Endothelial cell (in vitro differentiated cells): ENCODE measurements around a stretch of chr6.

DNA sequence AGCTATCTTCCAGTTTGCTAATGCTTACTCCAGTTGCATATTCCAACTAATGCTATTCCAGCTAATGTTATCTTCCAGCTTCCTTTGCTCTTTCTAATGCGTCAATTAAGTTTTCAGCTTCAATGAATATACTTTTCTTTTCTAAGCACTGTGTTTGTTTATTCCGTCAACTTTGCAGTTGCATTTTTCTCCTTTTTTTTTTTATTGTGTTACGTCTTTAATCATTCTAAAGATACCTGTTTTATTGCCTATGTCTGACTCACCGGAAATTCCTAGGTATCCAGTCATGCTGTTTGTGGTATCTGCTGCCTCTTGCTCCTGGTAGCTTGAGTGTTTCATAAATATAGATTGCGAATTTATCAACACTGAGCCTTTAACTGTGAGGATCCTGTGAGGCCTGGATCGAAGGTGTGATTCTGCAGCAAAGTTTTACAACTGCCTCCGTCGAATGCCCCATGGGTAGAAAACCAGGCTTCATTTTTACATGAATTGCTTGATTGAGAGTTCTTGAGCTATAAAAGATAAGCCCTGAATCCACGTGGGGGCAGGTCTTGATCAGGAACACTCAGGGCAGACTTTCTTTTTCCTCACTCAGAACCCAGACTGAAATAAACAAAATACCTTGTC is 60.3 kb upstream of the LRRC1 start:
- PRO-cap, result no peak

- PRO-cap, result no peak
Observed at GRCh38 chr6:53855063-53856007, 60.5 kb downstream of the LRRC1 start.

GRCh38 chr6:53918858-53919285 is 124.1 kb downstream of the LRRC1 start:
- PRO-cap, result no peak

GRCh38 chr6:54009024-54009539 is 102.2 kb upstream of the MLIP start:
- PRO-cap, result no peak

- PRO-cap, result no peak
Observed at GRCh38 chr6:54010370-54010844, 100.8 kb upstream of the MLIP start.

GRCh38 chr6:56370504-56371472 is 123.4 kb upstream of the COL21A1 start:
- PRO-cap, result no peak

- PRO-cap, result no peak
Observed at GRCh38 chr6:56400304-56400722, 152.9 kb upstream of the COL21A1 start.

DNA sequence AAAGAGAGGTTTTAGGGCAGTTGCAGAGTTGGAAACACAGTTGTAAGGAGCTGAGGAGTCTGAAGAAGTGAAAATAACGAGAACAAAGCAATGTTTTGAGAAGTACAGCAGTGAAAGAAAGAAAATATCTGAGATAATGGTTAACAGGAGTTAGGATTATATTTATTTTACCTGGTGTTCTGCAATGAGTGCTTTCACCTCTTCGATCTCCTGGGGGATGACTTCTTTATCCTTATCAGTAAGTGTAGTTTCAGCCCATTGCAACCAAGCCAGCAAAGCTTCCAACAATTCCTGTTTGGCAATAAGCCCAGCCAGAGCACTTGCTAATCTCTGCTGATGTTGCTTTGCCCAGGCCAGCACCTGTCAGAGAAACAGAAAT is 228.6 kb upstream of the COL21A1 start:
- PRO-cap, result no peak

DNA sequence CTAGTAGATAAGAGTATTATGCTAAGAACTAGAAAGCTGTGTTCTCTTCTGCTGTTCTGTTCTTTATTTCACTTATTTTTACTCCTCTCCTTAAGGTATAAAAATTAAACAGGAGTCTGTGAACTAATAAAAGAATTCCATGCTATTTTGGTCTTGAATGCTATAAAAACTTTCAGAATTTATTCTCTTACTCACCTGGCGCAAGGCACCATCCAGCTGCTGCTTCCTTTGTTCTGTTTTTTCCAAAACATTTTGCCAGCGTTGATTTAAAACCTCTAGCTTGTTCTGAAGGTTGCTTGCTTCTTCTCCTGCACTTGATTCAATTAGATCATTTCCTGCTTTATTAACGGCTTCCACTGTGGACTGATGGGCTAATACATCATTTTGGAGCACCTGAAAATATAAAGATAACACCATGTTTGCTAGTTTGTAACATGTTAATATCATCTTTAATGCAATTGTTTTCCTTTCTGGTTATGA is 250.3 kb upstream of the COL21A1 start:
- PRO-cap, result no peak

- PRO-cap, result no peak
Observed at GRCh38 chr6:56515343-56515865, 268.0 kb upstream of the COL21A1 start.

- PRO-cap, result no peak
Observed at GRCh38 chr6:56538522-56538727, 291.0 kb upstream of the COL21A1 start.

DNA sequence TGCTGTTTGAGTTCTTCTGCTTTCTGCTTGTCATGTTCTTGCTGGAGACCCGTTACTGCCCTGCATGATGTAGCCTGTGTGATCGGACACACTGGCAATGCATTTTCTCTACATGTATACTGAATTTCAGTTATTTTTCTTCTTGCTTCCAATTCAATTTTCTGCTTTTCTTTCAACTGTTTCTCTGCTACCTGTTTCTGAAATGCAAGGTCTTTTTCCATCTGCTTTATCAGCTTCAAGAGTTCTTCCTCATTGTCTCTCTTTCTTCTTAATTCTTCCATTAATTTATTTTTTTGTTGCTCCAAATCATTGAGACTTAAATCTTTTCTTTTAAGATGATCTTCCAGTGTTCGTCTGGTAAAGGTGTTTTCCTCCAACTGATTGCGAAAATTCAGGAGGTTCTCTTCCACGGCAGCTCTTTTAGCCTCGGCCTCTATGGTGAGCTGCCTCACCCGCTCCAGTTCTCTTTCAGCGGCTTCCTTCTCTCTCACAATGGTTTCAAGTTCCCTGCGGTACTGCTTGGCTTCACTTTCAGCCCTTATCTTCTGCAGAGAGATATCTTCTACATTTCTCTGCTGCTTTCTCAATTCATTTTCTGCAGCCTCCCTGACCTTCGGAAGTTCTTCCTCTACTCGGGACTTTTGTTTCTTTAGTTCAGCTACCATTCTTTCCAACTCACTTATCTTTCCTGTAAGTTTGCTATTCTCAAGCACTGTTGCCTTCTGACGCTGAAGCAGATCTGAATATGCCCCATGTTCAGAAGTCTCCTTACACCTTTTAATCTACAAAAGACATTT is 334.5 kb downstream of the DST start:
- PRO-cap, result no peak

DNA sequence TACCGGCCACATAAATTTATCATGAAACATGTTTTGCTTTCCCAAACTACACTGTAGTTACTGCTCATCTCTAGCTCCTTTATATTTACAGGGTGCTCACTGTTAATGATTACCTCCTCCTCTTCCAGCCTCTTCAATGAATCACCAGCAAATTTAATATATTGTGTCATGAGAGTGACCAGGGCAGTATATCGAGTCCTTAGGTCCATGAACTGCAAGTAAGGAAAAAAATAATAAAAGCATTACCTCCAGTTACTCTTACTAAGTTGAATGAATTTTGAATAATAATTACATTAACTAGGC is 330.3 kb downstream of the DST start:
- PRO-cap, result no peak

DNA sequence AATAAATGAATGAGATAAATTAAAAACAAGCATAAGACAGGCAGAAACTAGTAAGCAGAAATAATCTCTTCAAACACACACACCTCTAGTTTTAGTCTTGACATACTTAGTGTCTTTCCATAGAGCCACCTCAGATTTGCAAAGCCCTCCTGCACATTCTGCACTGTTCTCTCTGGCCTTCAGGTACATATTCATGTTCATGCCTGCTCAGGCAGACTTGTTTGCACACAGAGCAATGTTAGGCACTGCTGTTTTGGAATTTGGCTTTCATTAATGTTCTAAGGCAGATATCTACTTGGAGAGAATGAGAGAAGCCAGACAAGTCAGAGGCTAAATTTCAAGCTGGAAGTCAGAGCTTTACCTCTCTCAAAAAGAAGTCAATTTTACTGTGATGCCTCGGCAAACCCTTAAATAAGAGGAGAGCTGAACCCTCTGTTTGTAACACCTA is 290.6 kb downstream of the DST start:
- PRO-cap, result no peak

- PRO-cap, result no peak
Observed at GRCh38 chr6:56849824-56850409, 104.7 kb downstream of the DST start.

DNA sequence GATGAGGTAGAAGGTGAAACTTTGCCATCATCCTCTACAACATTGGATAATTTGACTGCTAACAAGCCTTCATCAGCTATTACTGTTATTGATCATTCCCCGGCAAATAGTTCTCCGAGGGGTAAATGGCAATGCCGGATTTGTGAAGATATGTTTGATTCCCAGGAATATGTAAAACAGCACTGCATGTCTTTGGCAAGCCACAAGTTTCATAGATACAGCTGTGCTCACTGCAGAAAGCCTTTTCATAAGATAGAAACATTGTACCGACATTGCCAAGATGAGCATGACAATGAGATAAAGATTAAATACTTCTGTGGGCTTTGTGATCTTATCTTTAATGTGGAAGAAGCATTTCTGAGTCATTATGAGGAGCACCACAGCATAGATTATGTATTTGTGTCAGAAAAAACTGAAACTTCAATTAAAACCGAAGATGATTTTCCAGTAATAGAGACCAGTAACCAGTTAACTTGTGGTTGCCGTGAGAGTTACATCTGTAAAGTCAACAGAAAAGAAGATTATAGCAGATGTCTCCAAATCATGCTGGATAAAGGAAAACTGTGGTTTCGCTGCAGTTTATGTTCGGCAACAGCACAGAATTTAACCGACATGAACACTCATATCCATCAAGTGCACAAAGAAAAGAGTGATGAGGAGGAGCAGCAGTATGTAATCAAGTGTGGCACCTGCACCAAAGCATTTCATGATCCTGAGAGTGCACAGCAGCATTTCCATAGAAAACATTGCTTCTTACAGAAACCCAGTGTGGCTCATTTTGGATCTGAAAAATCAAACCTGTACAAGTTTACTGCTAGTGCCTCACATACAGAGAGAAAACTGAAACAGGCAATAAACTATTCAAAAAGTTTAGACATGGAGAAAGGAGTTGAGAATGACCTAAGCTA is 24.1 kb upstream of the BAG2 start:
- PRO-cap, result no peak

DNA sequence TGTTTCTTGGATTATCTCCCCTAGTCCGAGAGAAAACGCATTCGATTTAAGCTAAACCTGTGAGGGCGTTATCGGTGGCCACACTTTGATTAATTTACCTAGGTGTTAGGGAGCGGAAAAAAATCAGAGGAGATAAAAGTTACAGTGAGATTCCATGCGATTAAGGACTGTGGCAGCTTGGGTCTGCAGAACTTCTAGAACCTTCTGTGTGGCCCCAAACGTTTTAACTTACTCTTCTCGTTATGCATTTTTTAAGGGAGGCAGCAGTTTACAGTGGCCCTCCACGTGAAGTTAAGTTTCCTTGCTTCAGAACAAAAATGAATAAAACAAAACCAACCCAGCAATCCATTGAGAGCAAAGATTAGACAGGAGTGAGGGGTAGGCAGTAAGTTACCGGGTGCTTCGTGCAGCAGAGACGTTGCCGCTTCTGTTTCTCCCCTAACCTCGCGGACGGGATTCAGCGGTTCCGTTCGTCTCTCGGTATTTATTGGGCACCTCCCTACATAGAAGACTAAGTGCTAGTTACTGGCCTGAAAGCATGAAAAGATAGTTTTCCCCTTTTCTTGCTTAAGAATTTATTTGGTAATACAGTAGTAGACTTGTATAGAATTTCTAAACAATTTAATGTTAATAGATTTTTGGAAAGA is 979 bp downstream of the BAG2 start:
- PRO-cap, result no peak

GRCh38 chr6:57177708-57178320 is 5.7 kb downstream of the BAG2 start:
- PRO-cap, result no peak

GRCh38 chr6:57313346-57314348 is 3.8 kb upstream of the PRIM2 start:
- PRO-cap, result no peak

GRCh38 chr6:62766328-62766728 is 480.3 kb upstream of the KHDRBS2 start:
- PRO-cap, result no peak